Left ventricle myocardium (tissue), 1 donor: ENCODE measurements around a stretch of chr10.

GRCh38 chr10:75430131-75431053, 1.0 kb upstream of the LRMDA start:
- PRO-cap: no peak

GRCh38 chr10:75495413-75496266, 64.2 kb downstream of the LRMDA start:
- PRO-cap: no peak

- PRO-cap: no peak
These were observed 175.0 kb downstream of the LRMDA start for GRCh38 chr10:75606244-75606971.

DNA sequence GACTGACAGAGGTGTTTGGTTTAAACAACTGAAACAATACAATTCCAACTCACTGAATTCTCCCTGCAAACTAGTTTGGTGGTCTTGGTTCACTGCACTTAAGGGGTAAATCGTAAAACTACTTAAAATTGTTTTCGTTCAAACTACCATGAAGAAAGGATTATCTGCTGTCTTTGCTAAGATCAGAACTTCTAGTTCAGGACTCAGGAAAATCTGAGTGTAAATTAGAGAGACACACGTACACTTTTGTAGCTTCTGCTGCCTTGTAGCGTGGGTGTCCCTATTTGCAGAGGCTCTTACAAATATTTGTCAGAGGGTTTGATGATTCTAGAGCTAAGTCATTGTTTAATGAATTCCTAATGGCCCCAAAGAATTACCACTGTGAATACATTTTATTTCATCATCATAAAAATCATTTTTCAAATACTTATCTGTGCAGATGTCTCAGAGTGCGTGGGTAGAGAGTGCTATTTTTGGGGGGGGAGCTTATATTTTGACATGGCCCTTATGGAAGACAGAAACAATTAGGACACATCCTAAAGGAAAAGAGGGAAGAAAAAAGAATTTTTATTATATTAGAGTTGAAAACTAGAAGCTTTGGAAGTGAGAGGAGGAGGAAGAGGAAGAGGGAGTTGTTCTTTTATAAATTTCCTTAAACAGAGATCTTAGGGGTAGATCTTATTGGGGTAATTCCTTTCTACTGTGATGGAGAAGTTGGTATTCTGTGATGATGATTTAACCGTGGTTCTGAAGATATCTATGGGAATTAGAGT, 315.0 kb downstream of the LRMDA start:
- PRO-cap: no peak

- PRO-cap: no peak
These were observed 388.7 kb downstream of the LRMDA start for GRCh38 chr10:75819954-75820727.

GRCh38 chr10:76024567-76025261, 593.3 kb downstream of the LRMDA start:
- PRO-cap: no peak

GRCh38 chr10:76185568-76185900, 754.1 kb downstream of the LRMDA start:
- PRO-cap: no peak

- PRO-cap: no peak
These were observed 820.5 kb downstream of the LRMDA start for GRCh38 chr10:76251774-76252452.

DNA sequence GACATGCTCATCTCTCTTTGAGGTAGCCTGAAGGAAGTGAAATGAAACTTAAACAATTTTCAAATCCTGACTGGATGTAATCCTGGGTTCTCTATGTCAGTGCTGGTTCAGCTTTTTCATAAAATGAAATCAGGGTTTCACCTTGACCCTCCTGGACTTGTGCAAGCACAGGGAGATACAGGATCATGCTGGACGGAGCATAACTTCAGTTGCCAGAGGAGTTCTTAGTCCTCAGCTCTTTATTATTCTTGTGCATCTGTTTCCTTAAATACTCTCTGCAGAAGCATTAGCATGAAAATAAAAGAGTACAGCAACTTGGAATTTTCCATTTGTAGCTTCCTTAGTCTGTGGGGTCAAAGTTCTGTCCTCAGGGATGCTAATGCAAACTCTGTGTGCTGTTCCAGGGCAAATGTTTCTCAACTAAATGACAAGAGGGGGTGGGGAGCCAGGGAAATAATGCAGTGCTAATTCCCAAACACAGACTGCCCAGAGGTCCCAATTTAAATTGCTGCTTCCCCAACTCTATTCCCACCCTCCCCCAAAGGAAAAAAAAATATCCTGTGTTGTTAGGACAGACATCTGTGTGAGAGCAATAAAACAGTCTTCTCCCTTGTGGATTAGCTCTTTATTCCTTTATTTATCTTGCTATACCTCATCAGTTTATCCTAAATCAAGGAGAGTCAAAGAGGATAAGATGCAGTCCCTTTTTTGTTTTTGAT, 904.9 kb downstream of the LRMDA start:
- PRO-cap: no peak

GRCh38 chr10:77009636-77010211, 627.9 kb downstream of the KCNMA1 start:
- PRO-cap: no peak

DNA sequence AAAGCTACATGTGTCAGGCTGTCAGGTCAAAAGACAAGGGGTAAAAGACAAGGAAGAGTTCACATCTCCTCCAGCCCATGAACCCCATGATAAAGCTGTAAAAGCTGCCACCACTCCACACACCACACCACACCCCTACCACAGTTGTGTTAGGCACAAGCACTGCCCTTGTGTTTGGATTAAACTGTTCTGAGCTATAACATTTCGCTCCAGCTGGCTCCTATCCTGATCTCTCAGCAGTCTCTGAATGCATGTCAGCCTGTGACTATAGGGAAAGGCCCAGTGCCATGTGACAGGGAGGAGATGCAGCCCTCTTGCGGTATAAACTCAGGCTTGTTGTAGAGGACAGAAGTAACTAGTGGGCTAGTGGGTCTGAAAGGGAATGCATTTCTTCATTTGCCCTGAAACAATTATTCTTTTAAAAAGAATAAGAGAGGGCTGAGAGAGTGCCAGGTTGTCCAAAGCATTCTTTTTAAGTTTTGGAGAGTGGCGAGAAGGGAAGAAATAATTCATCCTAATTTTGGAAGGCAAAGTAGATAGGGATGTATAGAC, 394.5 kb downstream of the KCNMA1 start:
- PRO-cap: no peak

- PRO-cap: no peak
These were observed 220.8 kb downstream of the KCNMA1 start for GRCh38 chr10:77416701-77417308.

- PRO-cap: no peak
These were observed 136.5 kb downstream of the KCNMA1 start for GRCh38 chr10:77501221-77501489.

DNA sequence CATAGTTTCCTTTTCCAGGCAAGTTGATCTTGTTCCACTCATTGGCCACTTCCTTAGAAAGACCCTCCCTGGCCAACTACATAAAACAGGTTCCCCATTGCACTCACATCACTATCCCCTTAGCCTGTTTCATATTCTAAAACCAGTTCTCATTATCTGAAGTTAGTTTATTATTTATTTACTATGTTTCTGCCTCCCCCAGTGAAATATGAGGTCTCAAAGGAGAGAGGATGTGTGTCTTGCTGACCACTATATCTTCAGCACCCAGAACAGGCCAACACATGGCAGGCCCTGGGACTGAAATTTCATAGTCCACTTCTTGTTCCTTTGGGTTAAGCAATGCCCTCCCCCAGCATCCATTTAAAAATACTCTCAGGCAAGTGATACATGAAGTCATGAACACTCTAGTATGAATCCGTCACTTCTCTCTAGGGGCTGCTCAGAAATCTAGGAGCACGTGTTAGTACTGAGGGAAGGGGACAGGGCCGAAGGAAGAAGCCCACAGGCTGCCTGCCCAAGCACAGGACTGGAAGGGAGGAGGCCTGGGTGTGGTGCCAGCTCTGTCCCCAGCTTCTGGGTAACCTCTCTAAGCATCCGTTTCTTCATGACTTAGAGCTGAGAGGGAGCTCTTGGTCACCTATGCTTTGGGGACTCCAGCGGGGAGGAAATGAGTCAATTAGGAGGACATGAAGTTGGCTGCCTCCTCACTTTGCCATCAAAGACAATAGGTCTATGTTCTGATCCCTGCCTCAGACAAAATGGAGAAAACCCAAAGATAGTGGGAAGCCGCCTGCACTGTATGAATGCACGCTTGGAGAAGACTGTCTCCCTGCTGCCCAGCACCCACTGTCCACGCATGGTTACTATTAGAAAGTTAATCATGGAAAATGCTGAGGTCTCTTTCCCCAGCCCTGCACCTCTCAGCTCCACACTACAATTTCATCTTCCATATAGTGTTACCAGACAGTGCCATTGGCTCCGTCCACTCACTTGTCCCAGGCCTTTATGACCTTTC, 119.2 kb downstream of the KCNMA1 start:
- PRO-cap: no peak

GRCh38 chr10:77593762-77595107, 43.4 kb downstream of the KCNMA1 start:
- PRO-cap: no peak

GRCh38 chr10:77713963-77714539, 76.4 kb upstream of the KCNMA1 start:
- PRO-cap: no peak

DNA sequence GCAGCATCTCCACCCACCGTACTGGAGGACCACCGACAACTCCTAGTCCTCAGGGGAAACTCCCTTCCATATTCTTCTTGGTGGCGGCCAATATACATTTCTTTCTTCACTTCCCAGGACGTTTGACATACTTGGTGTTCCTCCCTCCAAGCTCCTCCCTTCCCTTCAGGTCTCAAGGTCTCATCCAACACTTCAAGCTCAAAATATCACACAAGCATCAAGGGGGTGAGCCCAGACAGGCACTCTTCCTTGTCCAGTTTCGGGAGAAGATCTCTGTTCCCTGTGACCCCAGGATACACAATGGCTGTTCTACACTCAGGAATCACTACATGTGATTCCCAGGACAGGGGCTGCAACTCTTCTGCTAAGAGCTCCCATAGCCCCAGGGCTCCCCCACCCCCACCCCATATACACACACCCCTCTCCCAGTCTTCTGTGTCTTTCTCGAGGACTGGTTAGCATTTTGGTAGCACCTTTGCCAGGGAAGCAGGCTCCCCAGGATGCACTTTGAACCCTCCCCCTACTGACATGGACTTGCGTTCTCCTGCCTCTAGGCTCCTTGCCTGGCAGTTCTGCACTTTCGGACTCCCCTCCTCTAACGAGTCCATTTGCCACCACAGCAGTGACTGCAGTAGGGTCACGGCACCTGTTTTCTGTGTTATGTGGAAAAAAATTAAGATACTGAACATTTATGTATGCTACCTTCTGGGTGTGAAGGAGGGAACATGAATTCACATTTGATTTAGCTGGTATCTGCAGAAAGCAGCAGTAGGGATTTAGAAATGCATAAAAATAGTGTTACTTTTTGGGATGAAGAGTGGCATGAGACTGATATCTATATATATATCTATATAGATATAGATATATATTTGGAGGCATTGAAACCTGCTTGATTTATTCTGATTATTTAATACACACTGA, 141.4 kb upstream of the KCNMA1 start:
- PRO-cap: no peak

- PRO-cap: no peak
These were observed 138.1 kb downstream of the DLG5 start for GRCh38 chr10:77788433-77788957.

DNA sequence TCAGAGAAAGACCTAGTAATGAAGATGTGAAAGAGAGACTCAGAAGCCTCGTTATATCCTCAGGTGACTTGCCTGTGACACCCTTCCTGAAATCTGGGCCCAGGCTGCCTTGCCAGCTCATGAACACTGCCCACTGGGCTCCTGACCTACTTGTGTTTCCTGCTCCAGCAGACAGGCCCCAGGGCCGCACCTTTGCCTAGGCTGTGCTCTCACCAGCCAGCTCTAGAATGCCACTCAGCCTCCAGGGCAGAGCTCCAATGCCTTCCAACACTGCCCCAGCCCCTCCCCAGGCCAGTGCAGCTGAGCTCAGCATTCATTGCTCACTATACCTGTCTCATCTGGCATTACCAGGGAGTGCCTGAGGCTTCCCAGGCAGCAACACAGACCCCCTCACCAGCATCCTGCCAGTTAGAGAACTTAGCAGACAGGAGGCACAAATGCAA, 94.3 kb downstream of the DLG5 start:
- PRO-cap: no peak

- PRO-cap: no peak
These were observed 71.4 kb downstream of the DLG5 start for GRCh38 chr10:77855033-77855774.